ENCODE measurements around a stretch of chr17.

GRCh38 chr17:68379569-68380214, 77.6 kb downstream of the WIPI1 start:
- PRO-cap, result no peak

- PRO-cap, result no peak
Observed at GRCh38 chr17:68413357-68414298, 43.7 kb downstream of the WIPI1 start.

GRCh38 chr17:68461480-68462053, 4.3 kb upstream of the WIPI1 start:
- PRO-cap, result no peak

DNA sequence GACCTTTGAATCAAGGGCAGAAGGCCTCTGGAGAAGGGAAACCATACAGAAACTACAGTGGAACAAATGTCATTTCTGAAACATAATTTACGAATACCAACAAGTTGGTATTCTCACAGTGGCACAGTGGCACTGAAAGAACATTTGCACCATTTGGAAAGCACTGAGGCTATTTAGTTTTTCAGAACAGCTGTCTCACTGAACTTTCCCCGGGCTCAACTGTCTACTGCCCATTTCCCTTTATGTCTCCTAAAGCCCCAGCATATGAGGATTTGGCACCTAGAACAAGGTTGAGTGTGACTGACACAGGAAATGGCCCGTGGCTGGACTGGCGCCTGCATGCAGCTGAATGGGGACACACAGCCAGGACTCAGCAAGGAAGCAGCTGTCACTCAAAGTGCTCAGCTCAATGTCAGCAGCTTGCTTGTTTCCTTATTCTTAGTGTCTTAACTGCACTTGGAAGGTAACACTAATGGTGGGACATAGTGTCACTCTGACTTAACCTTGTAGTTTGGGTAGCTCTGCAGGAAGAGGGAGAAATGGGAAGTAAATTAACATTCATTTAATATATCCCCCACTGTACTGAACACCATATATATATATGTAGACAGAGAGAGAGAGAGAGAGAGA, 2.6 kb upstream of the PRKAR1A start:
- PRO-cap, result no peak

DNA sequence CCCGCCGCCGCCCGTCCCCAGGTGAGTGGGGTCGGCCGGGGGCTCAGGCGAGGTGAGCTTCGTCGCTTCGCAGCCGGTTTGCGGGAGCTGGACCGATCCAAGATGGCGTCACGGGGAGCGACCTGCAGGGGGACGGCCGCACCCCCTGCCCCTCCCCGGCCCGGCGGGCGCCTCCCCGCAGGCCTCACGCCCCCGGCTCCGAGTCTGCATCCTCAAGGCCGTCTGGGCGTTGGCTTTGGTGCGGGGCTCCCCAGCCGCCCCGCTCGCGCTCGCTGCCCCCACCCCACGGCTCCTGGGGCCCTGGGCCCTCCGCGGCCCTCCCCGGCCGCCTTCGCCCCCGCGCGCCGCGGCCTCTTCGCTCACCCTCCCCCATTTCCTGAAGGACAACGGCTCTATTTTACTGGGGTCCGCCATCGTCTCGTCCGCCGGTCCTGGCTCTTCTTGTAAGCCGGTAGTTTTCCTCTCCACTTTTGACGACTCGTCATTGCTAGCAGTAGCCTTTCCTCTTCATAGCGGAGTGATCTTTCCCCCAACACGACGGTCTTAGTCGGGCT, 375 bp downstream of the PRKAR1A start:
- PRO-cap, result unidirectional peak, plus-strand start at position 201 of the sequence; bidirectional peak, plus-strand start at position 510 of the sequence, minus-strand start at position 519 of the sequence

DNA sequence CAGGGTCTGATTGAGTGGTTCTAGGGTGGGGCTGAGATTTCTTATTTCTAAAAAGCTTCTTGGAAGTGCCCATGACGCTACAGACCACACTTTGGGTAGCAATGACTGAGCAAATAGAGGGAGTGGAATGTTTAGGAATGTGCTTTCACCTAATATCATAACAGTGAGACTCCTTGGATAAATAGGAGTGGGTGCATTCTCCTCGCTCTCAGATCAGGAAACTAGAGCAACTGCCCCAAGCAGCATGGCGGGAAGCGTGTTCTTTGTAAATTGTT, 30.8 kb downstream of the PRKAR1A start:
- PRO-cap, result no peak

GRCh38 chr17:68580200-68580916, 20.8 kb downstream of the FAM20A start:
- PRO-cap, result no peak

- PRO-cap, result no peak
Observed at GRCh38 chr17:68613709-68614390, 12.7 kb upstream of the FAM20A start.

DNA sequence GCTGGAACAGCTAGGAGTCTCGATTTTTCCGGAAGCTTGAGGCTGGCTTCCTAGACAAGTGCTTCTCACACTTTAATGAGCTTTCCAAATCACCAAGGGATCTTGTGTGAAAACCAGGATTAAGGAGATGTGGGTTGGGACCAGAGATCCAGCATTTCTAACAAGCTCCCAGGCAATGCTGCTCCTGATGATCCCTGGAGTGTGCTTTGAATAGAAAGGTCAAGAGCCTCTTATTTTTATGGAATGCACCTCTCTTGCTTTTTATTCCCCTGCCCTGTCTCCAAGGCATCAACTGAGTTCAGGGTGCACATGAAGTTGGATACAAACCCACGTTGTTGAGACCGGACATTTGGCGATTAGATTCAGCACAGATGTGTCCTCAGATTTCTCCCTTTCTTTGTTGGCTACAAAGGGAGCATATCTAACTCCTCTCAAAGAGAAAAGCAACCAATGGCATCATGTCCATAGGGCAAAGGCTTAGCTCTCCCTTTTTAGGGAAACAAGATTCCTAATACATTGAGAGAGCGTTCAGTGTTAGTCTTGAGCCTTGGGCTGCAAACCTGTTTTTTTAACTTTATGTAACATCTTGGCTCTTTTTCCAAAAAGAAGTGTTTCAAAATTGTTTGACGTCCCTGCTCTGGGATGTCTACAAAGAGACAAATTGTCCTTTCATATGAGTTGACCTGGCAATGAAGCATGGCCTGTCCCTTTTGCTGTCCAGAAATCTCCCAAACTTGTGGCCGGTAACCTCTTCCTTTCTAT, 40.6 kb upstream of the FAM20A start:
- PRO-cap, result no peak

DNA sequence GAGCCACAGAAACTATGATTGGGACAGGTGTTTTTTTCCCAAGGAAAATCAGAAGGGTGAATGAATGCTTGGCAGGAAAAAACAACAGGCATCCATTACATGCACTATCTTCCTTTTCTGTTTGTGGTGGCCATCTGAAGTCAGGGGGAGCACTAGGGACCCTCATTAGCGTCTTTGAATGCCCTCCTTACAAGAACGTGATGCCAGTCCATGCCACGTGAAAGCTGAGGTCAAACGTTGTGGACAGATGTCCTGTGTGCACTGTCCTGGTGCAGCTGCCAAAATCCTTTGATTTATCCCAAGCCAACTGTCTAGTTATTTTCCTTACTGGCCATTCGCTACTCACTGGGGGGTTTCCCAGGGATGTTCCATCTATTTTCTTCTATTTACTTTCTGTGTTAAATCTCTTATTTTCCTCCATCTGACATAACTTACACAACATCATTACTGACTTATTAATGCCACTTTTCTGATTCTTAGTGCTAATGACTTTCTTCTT, 135.7 kb downstream of the ABCA8 start:
- PRO-cap, result no peak

DNA sequence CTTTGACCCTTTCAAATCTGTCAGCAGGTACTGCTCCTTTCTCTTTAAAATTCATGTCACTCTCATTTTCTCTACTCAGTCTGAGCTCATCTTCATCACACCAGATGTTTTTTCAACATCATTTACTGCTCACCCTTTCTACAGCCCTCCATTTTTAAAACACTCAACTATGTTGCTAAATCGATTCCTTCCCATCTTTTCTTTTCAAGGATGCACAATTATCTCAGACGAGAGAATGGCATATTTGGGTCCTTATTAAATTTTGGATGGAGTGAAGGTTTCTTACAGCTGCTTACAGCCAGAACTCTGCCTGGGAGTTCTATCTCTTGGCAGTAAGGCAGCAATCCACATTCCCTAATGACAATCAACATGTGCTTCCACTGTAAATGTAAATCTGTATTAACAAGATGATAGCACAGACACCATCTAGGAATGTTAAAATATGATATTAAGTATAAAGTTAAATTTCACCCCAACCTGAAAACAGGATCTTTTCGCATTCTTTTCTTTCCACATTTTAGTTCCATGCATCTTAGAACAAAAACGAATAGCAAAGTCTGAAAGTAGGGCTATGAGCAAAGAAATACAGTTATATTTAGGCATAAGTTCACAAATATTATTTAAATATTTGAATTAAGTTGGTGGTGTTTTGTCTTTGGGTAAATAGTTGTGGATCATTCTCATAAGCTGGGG, 27.1 kb upstream of the ABCA9 start:
- PRO-cap, result no peak

- PRO-cap, result no peak
Observed at GRCh38 chr17:69130573-69131219, 11.0 kb downstream of the ABCA6 start.

- PRO-cap, result no peak
Observed at GRCh38 chr17:69322971-69323828, 3.7 kb downstream of the ABCA5 start.

GRCh38 chr17:69357615-69358242, 30.8 kb upstream of the ABCA5 start:
- PRO-cap, result no peak

DNA sequence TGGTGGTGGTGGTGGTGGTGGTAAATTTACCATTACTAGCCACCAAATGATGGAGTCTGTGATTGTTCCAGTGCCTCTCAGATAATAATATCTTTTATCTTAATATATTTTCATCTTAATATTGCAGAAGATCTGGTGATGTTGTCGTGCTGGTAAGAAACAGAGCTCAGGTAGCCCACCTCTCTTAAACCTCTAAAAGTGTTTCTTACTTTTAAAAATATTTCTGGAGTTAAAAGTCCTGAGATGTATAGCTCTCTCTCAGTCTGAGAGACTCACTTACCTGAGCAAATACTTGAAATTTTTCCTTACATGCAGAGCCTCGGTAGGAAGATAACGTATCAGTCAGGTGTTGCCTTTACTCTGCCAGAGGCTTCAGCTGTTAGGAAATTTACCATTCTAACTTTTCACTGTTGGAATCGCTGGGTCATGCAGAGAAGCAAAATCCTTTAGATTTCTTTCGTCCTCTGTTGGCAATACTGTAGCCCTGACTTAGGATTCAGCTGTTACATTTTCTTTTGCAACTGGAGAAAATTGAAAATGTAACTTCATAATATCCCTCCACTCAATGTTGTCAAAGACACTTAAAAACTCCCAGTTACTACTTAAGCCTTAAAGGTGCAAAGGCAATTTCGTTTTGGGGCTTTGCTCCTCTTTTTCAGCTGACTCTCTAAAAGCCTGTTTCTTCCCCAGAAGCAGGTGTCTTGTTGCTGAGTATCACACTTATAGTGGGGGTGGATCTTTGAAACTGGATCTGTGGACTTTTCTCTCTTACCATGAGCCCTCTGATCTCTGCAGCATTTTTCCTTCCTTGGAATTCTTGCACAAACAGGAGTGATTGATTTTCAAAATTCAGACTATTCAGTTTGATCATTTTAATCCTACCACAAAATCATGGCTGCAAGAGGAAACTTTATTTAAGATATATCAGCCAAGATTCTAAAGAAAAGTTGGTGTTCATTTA, 19.9 kb upstream of the KCNJ16 start:
- PRO-cap, result no peak

GRCh38 chr17:70099027-70099858, 24.2 kb downstream of the KCNJ16 start:
- PRO-cap, result no peak

DNA sequence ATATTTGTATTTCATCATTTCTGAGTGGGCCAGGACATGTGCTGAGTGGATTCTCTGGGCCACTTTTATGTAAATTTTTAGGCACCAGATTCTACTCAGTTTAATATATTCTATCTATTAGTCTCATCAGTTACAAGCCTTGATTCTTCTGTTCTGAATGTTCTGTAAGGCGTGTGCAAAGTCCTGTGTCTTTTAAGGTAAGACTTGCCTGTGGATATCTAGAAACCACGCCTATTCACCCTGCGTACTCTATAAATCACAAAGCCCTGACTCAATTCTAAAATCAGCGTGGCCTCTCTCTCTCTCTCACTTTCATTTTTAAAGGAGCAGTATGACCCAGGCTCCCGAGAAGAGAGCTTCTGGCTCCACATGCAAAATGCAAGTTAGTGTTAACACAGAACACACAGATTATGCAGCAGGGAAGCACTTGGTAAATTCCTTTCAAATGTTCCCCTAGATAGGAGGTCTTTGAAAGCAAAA, 32.0 kb upstream of the KCNJ2 start:
- PRO-cap, result unidirectional peak, plus-strand start at position 315 of the sequence

GRCh38 chr17:72183207-72183722, 62.4 kb downstream of the SOX9 start:
- PRO-cap, result no peak

- PRO-cap, result no peak
Observed at GRCh38 chr17:72463219-72464334, 342.8 kb downstream of the SOX9 start.

GRCh38 chr17:72465372-72466135, 344.7 kb downstream of the SOX9 start:
- PRO-cap, result no peak

All from tibial artery (tissue), 1 donor.